Endometrial microvascular endothelial cells (primary cell): ENCODE data around the gene EPX.

GRCh38 chr17:57352278-57352940 is 96.1 kb downstream of the MSI2 start:
- RAMPAGE, long total RNA = no peak

DNA sequence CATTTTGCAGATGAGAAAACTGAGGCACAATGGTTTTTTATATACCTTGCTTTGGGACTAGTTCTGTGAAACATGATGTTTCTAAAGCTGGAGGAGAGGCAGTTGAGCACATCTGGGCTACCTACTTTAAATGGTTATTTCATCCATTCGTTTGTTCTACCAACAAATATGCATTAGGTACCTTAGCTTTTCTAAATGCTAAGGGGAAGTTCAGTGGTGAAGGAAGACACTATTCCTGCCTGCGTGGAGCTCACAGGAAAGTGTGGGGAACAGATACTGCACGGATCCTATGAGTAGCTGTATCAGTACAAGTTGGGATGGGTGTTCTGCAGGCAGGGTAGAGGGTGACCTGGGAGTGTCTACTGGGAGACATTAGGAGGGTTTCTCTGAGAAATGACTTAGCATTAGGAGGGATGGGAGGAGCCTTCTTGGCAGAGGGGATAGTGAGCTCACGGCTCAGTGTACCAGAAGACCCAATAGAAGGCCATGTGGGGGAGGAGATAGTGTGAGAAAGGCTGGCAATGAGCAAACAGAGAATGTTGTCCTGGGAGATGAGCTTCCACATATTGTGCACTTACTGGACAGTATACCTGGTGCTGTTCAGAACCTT is 109.0 kb downstream of the MSI2 start:
- RAMPAGE, long total RNA = no peak

- RAMPAGE, long total RNA = no peak
Observed at GRCh38 chr17:57440724-57441606, 184.6 kb downstream of the MSI2 start.

DNA sequence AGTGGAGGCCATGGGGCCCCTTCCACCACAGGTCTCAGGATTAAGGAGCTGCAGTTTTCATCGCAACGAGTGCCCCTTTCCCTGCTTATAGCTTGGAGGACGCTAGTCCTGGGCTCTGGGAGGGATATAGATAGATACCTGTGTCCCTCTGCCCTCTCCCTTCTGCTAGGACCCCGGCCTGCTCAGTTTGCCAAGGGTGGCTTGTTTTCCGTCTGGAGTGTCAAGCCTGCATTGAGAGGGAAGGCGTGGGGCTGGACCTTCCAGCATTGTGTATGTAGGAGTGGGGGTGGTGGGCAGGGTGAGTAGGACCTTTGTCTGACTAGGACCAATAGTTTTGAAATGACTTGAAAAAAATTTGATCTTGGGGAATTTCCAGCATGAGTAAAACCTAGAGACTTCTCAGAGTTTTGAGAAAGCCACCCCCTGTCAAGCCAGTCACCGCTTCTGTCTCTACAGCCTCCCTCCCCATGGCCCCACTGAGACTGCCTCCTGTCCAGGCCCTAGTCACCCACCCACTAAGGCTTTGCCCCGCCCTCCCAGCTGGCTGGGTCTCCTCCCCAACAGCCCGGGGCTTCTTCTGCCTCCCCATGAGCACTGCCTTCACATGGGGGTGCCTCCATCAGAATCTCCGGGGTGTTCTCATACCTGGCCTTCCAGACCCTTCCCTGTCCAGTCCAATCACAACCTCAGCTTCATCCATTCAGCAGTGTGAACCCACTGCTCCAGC is 206.8 kb downstream of the MSI2 start:
- RAMPAGE, long total RNA = no peak

- RAMPAGE, long total RNA = no peak
Observed at GRCh38 chr17:57622653-57623334, 122.3 kb downstream of the CCDC182 start.

- RAMPAGE, long total RNA = no peak
Observed at GRCh38 chr17:57681890-57682559, 63.1 kb downstream of the CCDC182 start.

GRCh38 chr17:57783052-57783824 is 38.1 kb upstream of the CCDC182 start:
- RAMPAGE, long total RNA = no peak

- RAMPAGE, long total RNA = no peak
Observed at GRCh38 chr17:57851014-57851335, 1.1 kb upstream of the MRPS23 start.

- RAMPAGE, long total RNA = no peak
Observed at GRCh38 chr17:57861805-57862854, 12.3 kb upstream of the MRPS23 start.

DNA sequence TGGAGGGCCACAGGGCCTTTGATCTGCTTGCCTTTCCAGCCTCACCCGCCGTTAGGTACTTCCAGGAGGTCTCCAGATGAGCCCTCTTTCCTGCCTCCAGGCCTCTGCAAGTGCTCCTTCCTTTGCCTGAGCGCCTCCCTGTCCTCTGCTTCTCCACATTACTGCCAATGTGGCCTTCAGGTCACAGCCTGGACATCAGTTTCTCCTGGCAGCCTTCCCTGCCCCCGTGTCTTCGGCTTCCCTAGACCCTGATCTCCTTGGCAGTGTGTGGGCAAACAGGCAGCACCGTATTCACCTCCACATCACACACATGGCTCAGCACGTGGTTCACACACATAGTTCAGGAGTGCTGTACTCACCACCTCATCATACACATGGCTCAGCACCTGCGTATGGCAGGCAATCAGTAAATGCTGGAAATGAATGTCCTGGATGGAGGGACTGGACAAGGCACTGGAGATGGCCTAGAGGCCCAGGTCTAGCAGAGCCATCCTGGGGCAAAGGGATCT is 26.4 kb upstream of the MRPS23 start:
- RAMPAGE, long total RNA = no peak

DNA sequence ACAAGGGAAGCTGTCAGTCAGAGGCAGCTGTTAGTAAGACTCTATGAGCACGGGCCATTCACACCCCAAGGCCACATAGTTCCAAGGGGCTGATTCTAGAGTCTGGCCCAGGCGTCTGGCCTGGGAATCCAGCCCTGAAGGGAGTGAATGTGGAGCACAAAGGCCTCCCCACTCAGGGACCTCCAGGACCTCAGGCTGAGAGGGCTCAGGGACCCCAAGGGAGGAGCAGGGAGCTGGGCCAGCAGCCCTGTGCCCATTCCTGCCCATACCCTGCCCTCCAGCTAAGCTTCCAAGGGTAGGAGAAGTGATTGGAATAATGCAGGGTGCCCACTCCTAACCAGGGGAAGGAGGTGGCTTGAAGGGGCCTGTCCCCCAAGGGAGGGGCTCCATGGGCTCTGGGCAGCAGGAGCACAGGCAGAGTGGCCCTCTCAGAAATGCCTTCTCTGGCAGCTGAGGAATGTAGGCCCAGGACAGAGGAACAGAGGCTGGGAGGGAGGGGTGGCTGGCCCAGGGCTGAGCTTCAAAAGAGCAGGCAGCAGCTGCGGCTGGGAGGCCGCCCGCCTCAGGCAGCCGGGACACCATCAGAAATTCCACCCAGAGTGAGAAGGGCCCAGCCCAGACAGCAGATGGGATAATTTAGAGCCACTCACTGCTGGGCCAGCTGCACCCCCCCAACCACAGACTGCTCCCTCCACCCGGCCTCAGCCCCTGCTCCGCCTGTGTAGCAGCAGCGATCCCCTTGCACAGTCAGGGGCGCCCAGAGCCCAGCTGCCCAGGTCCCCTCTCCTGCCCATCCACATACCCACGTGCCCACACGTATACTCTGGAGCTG is 49.0 kb upstream of the MRPS23 start:
- RAMPAGE, long total RNA = no peak

DNA sequence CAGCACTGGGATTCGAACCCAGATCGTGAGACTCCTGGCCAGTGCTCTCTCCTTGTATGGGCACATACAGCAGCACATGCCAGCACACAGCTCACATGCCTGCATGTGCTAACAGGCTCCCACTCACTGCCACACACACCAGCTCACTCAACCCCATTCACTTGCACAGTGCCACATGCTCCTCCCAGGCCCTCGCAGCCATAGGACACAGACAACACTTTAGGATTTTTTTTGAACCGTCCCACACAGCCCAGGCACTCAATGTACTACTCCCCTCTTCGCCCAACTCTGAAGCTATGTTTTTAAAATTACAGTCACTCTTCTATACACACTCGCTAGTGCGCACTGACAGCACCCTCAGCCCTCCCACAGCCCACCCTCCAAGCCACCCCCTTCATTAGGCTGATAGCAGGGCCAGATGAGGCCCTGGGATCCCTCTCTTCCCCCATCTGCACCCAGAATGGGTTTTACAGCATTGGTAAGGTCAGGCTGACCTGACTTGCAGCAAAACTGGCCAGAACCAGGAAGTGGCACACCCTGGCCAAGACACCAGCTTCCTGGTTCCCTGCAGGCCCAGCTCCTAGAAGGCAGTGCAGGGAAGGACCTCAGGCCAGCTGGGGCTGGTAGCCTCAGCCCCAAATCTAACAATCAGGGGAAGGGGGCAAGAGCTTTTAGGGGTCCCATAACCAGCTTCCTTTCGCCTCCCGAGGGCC is 49.8 kb upstream of the MRPS23 start:
- RAMPAGE, long total RNA = no peak

- RAMPAGE, long total RNA = no peak
Observed at GRCh38 chr17:57911962-57912612, 43.1 kb downstream of the CUEDC1 start.

GRCh38 chr17:57914340-57915154 is 40.7 kb downstream of the CUEDC1 start:
- RAMPAGE, long total RNA = no peak

- RAMPAGE, long total RNA = no peak
Observed at GRCh38 chr17:57991313-57992233, 3.5 kb upstream of the VEZF1 start.

GRCh38 chr17:58092402-58093418 is 9.5 kb downstream of the DYNLL2 start:
- RAMPAGE, long total RNA = no peak

DNA sequence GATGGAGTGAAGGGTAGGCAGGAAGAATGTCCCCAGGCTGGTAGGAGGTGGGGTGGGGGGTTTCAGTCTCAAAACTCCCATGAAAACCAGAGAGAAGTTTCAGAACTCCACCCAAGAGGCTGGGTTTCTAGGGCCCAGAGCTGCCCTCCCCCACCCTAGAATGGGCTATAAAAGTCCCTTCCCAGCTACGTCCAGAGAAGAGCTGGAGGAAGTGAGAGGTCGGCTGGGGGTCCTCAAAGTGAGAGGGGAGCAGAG is at the start of gene EPX:
Gene EPX, plus strand, starts transcription at position 197 of the 255 bp plus-strand sequence.
- RAMPAGE, long total RNA = no peak

GRCh38 chr17:58219842-58220271 is 802 bp upstream of the MKS1 start:
- RAMPAGE, long total RNA = no peak

- RAMPAGE, long total RNA = no peak
Observed at GRCh38 chr17:58278330-58279509, 2.0 kb downstream of the MPO start.

GRCh38 chr17:58317363-58317990 is 11.1 kb downstream of the TSPOAP1 start:
- RAMPAGE, long total RNA = no peak